Endometrial microvascular endothelial cells (primary cell): ENCODE measurements around a stretch of chr1.

DNA sequence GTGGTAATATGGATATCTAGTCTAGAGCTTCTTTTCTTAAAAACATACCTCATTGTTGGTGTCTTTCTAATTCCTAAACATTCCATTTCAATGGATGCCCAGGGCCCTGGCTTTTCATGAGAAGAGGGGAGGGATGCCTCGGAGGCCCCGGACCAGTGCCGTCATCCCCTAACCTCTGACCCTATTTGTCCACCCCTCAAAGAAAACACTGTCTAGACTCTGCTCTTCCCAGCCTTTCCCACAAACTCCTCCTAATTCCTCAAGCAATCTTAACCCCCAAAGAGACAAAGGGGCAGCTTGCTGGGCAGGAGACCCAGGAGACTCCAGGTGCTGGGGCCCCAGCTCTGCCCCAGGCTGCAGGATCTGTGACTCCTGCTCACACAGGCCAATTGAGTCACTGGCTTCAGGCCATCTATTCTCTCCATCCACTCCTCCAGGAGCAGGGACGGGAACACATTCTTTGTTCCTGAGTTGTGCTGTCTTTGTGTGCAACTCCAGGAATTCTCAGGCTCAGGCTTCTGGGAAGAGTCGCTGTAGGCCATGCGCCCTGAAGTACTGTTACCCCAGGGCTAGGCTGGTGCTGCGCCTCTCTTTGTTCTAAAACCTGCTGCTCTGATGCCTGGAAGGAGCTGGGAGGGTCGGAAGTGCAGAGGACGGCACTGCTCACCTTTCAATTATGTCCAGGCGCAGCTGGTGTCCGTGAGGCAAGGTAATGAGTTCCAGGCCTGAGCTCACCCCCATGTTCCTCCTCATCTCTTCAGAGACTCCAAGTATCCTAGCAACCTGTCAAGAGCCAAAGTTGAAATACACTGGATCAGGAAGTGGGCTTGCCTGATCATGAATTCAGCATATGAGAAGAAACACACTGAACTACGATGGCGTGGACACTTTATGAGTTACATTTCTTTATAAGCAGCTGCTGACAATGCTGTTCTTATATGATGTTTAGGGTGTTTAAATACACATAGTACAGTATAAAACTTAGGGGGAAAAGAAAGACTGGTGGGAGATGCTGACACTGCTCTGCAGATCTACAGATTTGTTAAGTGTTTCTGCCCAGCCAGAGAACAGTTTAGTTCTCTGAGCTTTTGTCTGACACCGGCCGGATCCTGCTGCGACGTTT is 105.9 kb downstream of the BCAR3 start:
- RAMPAGE, long total RNA, result no peak

- RAMPAGE, long total RNA, result no peak
Observed at GRCh38 chr1:93605259-93606381, 76.0 kb downstream of the BCAR3 start.

DNA sequence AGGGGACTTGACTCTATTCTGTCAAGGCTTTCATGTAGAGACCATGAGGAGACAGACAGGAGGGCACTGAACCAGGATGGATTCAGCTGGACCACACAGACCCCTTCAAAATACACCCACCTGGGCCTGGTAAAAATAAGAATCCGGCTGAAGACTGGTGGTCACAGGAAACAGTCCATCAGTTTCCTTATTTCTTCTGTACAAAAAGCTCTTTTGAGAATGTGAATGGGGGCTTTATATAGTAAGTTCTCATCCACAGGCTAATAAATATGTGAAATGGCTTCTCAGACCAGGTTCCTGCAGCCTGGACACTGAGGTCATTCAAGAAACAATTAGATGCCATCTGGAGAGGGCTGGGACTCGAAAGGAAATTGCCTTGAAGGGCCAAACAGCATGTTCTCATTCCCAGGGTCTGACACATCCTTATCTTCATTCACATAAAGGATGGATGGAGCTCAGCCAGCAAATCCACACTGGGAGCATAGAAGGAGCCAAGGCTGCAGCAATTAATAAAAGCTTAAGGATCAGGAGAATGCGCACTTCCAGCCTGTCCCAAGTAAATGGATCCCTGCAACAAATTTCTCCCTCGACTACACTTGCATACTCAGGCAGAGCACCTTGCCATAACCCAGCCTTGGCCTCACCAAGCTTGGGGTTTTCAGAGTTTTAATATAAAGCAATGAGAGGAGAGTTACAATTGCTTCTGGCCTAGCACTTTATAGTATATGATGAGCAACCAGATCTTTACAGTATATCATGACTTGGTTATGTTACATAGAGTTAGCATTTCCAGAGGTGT is 56.1 kb downstream of the BCAR3 start:
- RAMPAGE, long total RNA, result no peak

- RAMPAGE, long total RNA, result no peak
Observed at GRCh38 chr1:93656082-93656858, 25.4 kb downstream of the BCAR3 start.

- RAMPAGE, long total RNA, result no peak
Observed at GRCh38 chr1:93708603-93709546, 27.2 kb upstream of the BCAR3 start.

DNA sequence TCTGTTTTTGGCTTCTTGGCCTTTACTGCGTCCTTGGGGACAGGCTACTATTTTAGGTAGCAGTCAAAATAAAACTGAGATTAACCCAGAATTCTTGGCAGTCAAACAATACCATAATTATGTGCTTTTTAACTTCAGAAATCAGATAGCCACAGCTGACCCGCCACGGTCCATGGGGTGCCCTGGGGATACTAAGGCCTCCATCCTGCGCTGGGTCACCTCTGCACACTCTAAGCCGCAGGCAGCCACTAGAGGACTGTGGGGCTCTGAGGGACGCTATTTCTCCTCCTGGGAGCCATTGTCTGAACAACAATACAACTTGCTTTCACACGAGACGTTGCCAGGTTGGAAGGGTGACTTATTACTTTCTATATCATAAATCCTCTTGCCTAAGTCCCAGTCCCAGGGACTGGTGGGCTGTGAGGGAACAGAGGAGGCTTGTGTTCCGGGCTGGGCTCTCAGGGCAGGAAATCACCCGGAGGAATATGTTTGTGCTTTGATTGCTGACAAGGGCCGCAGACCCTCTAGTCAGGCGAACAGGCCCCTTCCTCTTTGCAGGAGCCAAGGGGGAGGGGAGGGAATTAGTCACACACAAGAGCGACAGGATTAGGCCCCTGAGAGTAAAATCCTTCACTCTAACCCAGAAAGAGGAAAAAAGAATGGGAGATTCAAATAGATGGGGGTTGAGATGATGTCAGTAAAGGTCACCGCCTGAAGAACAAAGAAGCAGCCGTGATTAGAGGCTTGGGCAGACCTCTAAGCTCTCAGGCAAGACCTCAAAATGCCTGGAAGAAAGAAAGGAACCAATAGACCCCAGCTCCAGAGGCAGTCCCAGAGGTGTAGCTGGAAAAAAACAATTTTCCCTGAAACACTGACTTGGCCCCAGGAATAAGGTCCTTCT is 40.9 kb upstream of the BCAR3 start:
- RAMPAGE, long total RNA, result no peak

DNA sequence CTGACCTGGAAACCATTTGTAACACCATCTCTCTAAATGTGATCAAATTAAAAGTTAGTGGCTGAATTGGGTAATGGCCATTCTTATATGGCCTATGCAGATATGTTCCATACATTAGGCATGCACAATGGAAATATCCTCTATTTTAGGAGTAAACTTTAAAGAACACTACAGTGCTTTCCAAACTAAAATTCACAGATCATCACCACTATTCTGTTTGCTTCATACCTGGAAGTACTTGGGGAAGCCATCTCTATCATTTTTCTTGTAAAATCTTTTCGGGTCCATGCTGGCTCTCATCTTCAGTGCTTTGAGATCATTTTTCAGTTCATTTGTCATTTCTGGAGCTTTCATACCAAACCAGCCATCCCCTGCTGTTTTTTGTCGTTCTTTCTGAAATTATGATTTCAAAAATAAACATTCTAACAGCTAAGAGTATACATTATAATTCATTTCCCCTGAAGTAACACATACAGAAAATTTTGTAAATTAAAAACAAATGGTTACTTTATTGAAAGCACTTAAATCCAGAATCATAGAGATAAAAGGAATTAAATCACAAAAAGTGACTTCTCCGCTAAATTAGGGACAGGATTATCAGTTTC is 7.1 kb downstream of the DNTTIP2 start:
- RAMPAGE, long total RNA, result no peak

DNA sequence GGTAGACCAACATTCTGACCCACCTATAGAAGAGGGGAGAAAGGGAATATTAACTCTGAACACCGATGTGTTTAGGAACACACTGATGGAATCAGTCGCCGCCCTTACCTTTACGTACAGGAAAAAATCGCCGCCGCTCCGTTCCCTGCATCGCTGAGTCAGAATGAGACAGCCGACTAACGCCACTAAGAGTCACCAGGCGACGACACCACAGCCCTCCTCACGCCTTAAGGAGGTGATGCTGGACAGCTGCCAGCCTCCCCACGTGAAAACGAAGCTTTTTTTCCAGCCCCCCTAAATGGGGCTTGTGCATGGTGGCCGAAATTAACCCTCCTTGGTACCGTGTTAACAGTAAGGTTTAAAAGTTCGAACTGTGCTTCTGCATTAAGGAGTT is 569 bp downstream of the DNTTIP2 start:
- RAMPAGE, long total RNA, result no peak

GRCh38 chr1:93907614-93908108 is 1.6 kb downstream of the GCLM start:
- RAMPAGE, long total RNA, result no peak

GRCh38 chr1:93963368-93964082 is 54.3 kb upstream of the GCLM start:
- RAMPAGE, long total RNA, result no peak

DNA sequence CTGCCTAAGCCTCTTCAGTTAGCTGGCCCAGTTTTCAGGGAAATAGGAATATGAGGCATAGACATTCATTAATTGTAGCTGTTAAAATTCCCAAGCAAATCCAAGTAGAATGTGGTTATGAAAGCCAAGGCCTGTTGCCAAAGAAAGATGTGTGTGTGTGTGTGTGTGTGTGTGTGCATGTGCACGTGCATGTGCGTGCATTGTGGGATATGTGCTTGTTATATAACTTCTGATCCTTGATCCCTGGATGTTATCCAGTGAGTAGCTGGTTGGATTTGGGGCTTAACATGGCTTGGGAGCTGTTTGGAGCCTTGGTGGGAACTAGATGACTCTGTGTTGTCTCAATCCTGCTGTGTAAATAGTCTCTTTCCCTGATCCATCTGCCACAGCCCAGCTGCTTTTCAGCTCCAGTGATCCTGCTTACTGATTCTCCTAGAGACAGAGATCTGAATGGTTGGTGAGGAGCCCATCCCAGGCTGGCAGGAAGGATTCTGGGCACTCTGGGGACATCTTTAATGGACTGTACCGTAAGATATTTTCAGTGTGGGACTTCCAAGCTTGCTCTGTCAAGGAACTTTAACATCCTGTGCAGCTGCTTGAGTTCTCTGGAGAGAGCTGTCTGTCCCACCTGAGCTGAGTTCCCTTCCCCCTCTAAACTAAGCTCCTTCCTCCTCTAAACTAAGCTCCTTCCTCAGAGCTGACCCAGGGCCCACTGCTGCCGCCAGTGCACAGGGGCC is 70.7 kb upstream of the GCLM start:
- RAMPAGE, long total RNA, result no peak

- RAMPAGE, long total RNA, result no peak
Observed at GRCh38 chr1:94092398-94092946, 28.5 kb downstream of the ABCA4 start.

DNA sequence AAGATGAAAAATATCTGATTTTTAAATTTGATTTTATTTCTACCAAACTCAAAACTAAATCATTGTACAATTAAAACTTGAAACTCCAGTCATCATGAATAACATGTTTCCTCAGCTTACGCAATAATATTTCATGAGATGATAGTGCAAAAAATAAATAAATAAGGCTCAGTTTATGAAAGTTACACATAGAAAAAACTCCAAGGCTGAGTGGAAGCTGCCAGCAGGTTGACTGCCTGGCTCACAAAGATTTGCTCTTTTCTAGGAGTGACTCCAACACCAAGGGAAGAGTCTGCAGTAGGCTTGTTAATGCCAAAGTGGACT is 4.7 kb upstream of the ABCA4 start:
- RAMPAGE, long total RNA, result no peak

DNA sequence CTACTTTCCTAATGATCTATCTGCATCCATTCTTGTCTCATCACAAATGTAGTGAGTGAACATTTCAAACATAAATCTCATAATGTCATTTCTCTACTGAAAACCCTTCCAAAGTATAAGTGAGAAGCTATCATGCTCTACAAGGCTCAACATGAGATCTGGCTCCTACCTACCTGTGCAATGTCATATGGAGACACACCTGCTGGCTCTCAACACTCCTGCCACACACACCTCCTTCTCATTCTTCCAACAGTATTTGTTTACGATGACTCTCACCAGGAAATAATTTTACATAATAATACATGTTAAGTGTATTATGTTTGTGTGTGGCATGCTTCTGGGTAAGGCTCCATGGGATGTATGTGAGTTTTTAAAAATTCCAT is 3.9 kb downstream of the ARHGAP29 start:
- RAMPAGE, long total RNA, result no peak

DNA sequence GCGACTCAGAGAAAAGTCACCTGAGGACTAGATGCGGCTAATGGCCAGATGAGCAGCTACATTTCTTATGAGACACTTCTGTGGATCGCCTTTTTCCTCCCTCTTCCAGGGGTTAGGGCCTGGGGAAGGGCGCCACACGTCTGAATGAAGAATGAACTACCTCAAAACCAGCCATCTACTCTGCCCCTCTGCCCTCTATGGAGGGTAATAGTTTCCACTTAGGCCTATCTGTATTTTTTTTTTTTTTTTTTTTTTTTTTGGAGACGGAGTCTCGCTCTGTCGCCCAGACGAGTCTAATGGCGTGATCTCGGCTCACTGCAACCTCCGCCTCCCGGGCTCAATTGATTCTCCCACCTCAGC is 417 bp upstream of the ARHGAP29 start:
- RAMPAGE, long total RNA, result no peak

DNA sequence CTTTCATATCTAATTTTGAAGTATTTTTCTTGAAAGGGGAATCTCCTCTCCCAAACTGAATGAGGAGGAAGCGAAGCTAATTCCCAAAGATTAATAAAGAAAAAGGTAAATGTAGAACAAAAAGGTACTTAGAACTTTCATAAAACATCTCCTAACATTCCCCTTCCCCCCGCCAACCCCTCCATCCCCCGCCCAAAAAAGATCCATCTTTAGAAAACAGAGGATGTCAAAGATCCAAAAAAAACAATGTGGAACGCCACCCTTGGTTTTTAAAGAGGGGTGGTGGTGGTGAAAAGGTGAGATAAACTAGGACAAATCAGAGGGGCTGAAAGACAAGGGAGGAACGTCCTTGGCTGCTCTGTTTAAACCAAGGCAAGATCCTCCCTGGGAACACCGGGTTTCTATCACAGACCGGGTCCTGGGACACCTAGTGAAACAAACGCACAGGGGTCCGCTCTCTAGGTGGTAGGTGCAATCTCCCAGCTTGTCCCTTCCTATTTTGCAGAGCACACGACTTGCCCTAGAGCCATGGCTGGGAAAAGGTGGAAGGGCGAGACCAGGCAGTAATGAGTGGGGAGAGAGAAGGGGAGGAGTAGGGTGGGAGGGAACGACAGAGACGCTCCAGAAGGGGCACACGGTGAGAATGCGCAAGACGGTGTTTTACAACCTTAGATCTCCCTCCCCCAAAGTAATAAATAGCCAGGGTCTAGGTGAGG is 9.1 kb upstream of the ARHGAP29 start:
- RAMPAGE, long total RNA, result no peak

DNA sequence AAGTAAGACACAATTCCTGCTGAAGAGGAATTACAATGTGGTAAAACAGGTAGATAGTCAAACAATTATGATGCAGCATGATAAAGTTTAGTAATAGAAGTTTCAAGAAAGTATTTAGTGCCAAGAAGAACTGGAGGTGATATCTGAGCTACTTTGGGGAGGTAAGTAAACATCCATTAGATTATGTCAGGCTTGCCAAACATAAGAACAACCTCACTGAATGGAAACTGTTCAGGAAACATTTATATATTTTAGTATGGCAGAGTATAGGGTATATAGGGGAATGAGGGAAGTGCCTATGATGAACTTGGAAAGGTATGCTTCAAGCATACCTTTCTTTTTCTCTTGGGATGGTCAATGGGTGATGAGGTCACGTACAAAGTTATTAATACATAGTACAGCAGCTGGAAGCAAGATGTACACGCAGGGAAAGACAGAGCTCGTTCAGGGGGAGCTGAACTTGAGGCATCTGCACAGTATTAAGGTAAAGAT is 61.4 kb downstream of the ABCD3 start:
- RAMPAGE, long total RNA, result no peak

GRCh38 chr1:94538031-94538735 is 3.4 kb downstream of the F3 start:
- RAMPAGE, long total RNA, result no peak

DNA sequence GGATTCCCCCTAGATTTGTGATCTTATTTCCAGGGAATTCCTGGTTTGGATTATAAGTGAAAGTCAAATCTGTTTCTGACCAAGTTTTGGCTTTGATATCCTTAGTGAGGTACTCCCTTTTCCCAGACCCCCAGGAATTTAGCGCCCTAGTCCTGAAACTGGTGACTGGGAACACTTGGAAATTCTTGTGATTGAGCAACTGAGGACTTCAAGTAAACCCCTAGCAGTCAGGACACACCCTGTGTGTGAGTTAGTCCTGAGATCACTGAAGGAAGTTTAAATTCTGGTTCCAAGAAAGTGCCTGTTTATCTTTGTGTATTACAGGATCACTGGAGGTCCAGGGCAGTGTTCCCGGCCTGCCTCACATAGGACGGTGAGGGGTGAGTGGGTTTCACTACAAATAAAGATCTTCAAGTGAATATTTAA is 95.1 kb upstream of the F3 start:
- RAMPAGE, long total RNA, result no peak

GRCh38 chr1:94648194-94648839 is 106.8 kb upstream of the F3 start:
- RAMPAGE, long total RNA, result no peak